ENCODE measurements around the genes AWAT2, OTUD6A, PHKA1 and DMRTC1.

- RRBS, result 28% methylated on average over 7 of the region's 30 CpGs
These were observed 39.2 kb downstream of the STARD8 start for GRCh38 chrX:68686479-68687196.

DNA sequence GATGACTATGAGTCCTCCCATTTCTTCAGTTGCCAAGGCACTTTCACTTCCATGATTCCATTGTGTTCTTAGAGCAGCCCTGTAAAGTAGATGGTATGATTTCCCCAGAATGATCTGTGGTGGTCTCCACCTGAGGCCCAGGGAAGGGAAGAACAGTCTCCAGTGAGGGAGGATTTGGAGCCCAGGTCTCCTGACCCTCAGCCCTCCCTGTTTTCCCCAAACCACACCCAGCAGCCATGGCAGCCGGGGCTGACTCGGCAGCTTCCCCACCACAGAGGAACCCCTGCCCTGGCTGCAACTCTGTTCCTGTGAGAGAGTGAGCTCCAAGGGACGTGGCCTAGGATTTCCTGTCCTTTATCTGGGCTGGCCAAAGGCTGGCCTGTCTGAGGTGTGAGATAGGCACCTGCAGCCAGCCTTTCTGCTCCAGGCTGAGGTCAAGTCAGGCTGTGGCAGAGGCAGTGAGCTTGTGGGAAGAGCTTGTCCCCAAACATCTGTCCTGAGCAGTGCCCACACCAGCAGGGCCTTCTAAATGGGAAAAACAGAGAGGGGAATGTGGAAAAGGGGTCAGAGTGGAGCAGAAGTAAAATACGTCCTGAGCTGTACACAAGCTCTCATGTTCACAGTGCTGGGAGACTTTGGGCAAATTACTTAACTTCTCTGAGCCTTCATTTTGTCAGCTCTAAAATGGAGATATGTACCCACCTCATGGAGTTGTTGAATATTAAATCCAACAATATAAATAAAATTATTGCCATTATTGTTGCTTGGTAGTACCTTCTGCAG is 52.9 kb downstream of the STARD8 start:
- RRBS, result no CpG with 5 or more reads among the region's 4 CpGs

DNA sequence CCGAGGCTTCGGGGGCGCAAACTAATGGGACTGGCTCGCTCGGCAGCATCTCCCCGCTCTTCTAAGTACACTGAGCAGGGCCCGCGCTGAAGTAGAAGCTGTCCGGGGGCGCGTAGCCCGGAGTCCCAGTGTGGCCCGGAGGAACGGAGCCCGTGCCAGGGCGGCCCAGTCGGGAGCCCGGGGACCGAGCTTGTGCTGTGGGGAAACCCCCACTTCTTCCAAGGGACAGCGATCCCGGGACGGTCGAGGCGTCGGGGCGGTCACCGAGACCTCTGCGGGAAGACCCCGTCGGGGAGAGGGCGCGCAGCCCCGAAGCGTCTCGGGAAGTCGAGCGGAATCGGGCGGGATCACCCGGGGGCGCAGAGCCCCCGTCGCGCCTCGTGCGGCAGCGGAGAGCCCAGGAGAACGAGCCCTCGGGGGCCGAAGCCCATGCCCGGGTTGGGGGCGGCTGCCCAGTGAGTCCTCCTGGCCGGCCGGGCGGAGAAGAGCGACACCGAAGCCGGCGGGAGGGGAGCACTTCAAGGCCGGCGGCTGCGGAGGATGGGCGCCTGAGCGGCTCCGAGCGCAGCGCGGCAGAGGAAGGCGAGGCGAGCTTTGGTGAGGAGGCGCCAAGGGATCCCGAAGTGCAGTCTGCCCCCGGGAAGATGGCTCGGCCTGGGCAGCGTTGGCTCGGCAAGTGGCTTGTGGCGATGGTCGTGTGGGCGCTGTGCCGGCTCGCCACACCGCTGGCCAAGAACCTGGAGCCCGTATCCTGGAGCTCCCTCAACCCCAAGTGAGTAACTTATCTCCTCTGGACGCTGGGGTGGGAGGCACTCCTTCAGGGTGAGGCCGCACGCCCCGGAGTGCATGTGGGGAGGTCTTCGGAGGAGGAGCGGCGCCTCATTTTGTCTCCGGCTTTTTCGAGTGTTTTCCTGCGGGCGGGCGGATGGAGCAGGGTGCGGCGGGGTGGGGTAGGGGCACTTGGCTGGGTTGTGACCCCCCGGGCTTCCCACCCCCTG is 611 bp downstream of the EFNB1 start:
- RRBS, result 36% methylated on average over 39 of the region's 98 CpGs

DNA sequence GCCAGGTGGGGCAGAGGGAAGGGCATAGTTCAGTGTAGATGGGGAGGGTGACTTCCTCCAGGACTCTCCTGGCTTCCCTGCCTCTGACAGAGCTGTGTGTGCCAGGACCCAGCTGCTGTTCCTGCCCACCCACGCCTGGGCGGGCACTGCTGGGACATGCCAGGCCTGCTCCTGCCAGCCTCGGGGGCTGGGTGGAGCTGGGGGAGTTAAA is 5.5 kb downstream of the EFNB1 start:
- RRBS, result no CpG with 5 or more reads among the region's 3 CpGs

- RRBS, result no CpG with 5 or more reads among the region's 5 CpGs
These were observed 41.6 kb downstream of the EFNB1 start for GRCh38 chrX:68870322-68870837.

GRCh38 chrX:68895633-68895999 is 66.8 kb downstream of the EFNB1 start:
- RRBS, result no CpG with 5 or more reads among the region's 4 CpGs

DNA sequence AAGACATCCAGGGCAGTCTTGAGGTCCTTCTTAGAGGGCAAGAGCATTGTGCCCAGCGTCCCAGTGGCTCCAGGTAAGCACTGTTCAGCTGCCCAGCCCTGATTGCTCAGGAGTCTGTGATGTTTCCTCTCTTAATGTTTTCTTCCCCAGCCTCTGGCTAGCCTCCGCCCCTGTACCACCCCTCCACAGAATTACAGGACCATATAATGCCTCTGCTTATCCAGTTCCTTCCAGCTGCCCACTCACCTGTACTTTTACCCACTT is at the start of gene AWAT2:
Gene AWAT2 (minus strand): TSS at position 53 of the 264 bp plus-strand sequence.
- RRBS, result no CpG with 5 or more reads among the region's 2 CpGs

- RRBS, result 96% methylated on average over 3 of the region's 26 CpGs
These were observed at the start of gene OTUD6A for GRCh38 chrX:70062257-70062712. OTUD6A (plus strand) TSS chrX:70062457.

- RRBS, result no CpG with 5 or more reads among the region's 19 CpGs
These were observed 32.8 kb downstream of the DLG3 start for GRCh38 chrX:70477085-70478173.

- RRBS, result no CpG with 5 or more reads among the region's 14 CpGs
These were observed 35.9 kb downstream of the DLG3 start for GRCh38 chrX:70480274-70481172.

DNA sequence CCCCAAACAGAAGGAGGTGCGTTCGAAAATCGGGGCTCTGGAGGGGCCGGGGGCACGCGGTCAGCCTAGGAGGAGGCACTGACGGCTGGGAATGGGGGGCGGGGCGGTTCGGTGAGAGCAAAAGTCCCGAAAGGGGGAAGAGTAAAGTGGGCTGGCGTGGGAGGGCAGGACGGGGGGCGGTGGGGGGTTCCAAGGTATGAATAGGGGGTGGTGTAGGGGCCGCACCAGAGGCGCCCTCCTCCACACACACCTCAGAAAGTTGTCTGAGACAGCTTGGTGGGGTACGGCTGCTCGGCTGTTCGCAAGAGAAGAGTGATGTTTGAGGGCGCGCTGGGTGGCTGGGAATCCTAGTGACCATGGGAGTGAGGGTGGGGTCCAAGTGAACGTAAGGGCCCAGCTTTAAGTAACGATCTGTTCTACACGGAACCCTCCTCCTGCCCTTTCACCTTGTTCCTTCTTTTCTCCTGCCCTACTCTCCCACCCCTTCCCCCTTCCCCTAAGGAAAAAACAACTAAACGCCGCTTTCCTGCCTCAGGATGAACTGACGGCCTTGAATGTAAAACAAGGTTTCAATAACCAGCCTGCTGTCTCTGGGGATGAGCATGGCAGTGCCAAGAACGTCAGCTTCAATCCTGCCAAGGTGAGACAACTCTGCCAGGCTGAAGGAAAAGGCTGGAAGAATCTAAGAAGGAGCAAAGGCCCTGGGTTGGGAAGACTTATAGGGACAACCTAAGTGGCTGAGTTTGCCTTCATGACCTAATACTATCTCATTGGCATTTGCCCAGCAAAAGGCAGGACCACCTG is 644 bp downstream of the MED12 start:
- RRBS, result no CpG with 5 or more reads among the region's 28 CpGs

DNA sequence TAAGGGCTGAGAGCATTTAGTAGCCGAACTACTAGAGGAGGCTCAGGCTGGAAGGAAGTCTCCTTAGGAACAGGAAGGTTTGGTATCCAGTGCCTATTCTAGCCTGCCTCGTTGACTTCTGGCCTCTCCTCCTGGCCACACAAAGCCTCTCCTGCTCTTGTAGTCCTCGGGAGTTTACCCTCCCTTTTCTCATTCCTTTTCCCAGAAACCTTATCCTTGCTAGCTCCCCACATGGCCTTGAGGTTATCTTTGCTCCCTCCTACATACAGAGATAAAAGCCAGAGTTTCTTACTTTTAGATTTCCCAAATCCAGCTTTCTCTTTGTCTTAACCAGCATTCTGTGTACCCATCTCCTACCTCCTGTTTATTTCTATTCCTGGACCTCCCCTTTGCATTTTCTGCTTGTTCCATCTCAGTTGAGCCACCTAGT is 1.6 kb upstream of the ZMYM3 start:
- RRBS, result no CpG with 5 or more reads among the region's 3 CpGs

DNA sequence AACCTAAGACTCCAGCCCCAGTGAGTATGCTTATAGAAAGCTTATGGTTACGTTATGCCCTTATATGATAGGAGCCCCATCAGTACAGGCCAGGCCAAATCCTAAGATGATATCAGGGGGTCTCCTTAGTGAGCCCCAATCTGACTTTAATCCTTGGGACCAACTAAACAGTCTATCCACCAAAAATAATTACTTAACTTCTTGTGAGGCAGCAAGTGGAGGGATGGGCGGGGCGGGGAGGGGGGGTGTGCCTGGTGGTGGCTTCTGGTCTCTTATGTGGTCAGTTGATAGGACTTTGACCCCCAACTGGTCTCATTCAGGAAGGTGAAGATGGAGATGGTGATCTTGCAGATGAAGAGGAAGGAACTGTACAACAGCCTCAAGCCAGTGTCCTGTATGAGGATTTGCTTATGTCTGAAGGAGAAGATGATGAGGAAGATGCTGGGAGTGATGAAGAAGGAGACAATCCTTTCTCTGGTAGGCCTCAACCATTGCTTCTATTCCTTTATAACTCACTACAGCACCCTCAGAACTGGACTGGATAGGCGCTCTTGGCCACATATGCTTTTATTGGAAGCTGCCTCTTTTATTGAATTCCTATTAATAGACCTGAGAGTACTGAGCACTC is 73.6 kb upstream of the OGT start:
- RRBS, result no CpG with 5 or more reads among the region's 4 CpGs

- RRBS, result no CpG with 5 or more reads among the region's 9 CpGs
These were observed 3.4 kb downstream of the OGT start for GRCh38 chrX:71536140-71536964.

GRCh38 chrX:71957668-71958290 is 47.1 kb downstream of the NHSL2 start:
- RRBS, result no CpG with 5 or more reads among the region's 6 CpGs

DNA sequence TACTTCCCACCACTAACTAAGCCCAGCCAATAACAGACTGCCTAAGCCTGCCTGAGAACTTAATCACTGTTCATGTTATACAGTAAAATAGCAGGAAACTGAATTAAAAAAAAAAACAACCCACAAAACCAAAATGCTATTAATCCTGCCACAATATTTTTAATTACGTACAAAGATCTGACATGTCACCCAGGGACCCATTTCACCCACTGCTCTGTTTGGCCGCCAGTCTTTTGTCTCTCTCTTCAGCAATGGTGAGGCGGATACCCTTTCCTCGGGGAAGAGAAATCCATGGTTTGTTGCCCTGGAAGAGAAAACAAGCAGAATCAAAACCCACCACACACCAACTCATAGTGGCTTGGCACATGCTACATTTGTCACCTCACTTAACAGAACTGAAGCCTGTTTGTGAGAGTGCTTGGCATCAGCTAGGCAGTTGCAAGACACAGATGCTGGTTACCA is 4.5 kb downstream of the RPS4X start:
- RRBS, result no CpG with 5 or more reads among the region's 4 CpGs

- RRBS, result 5% methylated on average over 40 of the region's 126 CpGs
These were observed 993 bp upstream of the CITED1 start for GRCh38 chrX:72306305-72307509.

DNA sequence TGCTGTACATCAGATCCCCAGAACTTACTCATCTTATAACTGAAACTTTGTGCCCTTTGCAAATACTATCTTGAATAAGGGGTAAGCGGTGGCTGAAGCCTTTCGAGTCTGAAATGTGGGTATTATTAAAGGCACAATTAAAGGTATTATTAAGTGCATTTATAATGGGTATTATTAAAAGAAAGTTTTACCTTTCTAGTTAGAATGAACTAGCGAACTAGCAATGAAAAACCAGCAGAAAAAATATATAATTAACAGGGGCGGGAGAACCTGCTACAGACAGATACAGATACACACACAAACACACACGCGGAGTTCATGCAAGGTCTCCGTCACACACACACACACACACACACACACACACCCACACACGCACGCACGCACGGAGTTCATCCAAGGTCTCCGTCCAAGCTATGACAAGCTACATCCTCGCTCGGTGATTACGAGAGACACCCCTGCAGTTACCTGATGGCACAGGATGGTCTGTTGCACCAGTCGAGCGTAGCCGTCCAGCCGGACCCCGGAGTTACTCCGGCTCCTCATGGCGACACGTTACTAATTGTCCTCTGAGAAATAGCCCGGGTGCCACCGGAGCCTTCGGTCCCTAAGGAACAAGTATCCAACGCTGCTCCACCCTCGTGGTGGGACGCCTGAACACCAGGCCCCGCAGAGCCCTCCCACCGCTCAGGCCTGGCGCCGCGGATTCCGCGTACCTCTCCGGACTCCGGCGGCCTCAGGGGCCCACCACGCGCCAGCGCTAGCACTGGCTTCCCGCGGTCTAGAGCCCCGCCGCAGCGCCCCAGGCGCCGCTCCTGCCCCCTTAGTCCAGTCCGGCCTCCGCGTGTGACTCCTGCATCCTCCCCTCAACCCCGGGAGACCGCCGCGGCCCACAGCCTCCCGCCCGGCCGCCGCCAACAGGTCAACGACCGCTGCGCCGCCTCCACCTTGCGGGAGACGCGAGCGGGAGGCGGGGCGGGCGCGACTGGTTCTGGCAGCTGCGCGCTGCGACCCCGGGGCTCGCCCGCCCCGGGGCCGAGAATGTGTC is at the start of gene PHKA1:
Gene PHKA1 (minus strand): TSS at position 969 of the 1,045 bp plus-strand sequence.
- RRBS, result no CpG with 5 or more reads among the region's 80 CpGs

DNA sequence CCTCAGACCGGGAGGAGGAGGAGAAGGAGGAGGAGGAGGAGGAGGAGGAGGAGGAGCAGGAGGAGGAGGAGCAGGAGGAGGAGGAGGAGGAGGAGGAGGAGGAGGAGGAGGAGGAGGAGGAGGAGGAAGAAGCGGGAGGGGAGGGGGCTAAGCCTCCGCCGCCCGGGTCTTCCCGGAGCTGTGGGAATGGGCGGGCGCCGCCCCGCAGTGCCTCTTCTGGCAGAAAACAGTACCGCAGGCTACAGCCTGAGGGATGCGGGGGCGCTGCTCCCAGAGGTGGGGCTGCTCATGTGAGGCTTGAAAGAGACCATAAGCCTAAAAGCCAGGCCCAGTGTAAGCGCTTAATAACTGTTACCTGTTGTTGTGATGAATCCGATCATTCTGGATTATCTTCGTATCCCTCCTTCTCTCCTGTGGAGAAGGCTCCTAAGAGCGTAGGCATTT is at the start of gene DMRTC1:
Gene DMRTC1 (minus strand): TSS at position 89 of the 444 bp plus-strand sequence.
- RRBS, result no CpG with 5 or more reads among the region's 17 CpGs

DNA sequence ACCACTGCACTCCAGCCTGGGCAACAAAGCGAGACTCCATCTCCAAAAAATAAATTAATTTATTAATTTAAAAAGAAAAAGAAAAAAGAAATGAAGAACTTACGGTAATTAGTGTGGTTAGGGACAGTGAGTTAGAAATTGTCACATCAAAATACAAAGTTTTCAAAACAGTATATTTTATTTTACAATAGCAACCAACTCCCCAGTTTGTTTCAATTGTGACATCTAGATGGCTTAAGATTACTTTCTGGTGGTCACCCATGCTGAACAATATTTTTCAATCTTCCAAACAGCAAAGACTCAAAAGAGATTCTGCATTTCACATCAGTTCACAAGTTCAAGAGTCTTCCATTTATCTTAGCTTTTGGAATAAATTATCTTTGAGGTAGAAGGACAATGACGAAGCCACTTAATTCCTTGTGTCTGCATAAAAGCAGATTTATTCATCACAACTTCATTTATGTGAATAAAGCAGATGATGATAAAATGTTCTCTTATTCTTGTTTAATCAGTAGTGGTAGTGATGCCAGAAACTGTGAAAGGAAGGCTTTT is 257.6 kb downstream of the CHIC1 start:
- RRBS, result no CpG with 5 or more reads among the region's 3 CpGs